Foreskin fibroblast (primary cell): ENCODE measurements around the gene HSBP1L1.

- RRBS: no CpG with 5 or more reads among the region's 14 CpGs
Observed at GRCh38 chr18:79167380-79167873, 98.2 kb downstream of the ATP9B start.

- RRBS: no CpG with 5 or more reads among the region's 5 CpGs
Observed at GRCh38 chr18:79204870-79205252, 135.7 kb downstream of the ATP9B start.

- RRBS: no CpG with 5 or more reads among the region's 36 CpGs
Observed at GRCh38 chr18:79246196-79247100, 149.3 kb upstream of the NFATC1 start.

DNA sequence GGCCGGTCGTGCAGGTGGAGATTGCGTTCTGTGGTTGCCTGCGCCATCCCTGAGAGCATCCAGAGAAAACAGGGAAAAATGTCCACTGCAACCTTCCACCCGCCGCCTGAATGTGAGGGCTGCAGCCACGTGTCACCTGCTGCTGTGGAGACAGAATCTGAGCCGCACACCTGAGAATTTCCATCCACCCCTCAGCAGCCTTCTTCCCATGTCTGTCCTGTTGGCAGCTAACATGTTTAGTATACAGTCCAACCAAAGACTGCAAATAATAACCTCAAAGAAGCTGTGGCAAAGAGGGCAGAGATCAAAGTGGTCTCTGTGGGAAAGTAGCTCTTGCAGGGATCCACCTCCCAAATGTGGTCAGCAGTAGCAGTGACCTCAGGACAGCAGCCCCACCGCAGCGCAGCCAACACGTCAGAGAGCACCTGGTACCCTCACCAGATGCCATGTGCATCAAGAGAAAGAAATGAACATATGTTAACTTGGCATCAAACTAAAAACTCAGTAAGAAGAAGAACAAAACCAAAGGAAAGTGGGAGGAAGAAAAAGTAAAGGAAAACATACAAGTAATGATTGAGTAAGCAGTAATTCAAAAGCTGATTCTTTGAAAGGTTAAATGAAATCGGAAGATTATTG is 79.4 kb upstream of the NFATC1 start:
- RRBS: no CpG with 5 or more reads among the region's 12 CpGs

DNA sequence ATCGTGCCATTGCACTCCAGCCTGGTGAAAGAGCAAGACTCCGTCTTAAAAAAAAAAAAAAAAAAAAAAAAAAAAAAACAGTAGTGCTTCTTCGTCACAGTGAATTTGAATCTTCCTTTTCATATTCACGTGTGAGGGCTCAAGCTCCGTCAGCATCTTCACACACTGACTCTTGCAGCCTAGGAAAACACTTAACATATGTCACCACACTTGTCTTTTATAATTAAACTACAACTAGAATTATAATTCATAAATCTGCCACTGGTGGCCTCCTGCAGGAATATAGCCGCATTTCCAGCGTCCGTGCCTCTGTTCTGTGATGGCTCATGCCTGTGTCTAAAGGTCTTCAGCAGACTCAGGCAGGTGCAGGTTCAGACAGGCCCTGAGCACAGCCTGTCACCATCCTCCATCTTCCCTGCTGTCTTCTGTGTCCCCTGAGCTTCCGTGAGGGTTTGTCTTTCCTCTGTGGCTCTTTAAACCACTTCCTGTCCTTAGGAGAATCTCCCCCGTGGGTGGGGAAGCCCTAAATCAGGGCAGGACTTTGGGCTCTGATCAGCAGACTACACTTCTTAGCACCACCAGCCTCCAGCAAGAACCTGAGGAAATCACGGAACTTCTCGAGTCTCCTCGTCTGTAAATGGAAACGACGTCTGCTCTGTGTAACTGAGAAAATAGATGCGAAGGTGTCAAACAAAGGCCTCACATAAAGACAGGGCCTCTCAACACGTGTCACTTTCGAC is 24.2 kb upstream of the NFATC1 start:
- RRBS: no CpG with 5 or more reads among the region's 18 CpGs

GRCh38 chr18:79402350-79403091 is 6.8 kb downstream of the NFATC1 start:
- RRBS: 87% methylated on average over 5 of the region's 23 CpGs

DNA sequence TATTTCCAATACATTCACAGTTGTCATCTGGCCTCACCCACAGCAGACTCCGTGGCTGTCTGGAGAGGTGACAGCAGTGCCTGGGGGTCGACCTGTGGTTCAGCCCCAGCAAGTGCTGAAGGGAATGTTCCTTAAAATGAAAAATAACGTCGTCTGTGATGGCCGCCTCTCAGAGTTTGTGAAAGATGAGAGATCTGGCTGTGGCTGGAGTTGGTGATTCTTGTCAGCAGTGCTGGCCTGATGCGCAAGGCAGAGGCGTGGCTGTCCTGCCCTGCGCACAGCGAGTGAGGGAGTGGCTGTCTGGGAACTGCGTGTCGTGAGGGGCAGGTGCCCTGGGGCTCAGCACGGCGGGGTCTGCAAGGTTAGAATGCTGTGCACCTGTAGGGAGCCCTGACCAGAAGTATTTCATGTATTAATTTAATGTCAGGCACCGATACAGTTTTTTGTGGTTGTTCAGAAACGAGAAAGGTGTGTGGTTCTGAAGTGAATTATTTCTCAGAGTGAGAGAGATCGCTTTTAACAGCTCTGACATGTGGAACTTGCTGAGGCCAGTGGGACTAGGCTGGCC is 8.8 kb downstream of the NFATC1 start:
- RRBS: no CpG with 5 or more reads among the region's 16 CpGs

DNA sequence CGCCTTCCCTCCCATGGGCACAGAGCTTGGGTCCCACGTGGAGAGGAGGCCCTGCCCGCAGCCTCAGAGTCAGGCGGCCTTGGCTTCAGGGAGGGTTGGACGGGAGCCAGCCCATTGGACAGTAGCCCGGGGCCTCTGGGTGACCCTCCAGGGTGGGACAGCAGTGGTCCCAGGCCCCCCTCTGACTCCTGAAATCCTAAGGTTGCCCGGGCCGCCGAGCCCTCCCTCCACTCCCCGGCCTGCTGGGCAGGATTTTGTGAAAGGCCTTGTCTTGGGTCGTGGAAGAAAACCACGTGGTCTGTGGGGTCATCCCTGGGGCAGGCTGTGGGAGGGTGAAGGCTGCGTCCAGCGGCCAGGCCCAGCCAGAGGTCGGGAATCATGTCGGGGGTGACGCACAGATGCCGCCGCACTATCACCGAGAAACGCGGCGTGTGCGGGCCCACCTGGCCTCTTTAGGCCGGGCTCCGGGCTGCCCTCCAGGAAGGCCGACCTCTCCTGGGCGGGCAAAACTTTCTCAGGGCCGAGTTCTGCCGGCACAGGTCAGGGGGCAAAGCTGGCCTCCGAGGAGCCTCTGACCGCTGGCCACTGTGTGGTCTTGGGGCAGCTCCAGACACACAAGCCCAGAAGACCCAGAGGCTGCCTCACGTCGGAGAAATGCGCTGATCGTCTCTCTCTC is 28.2 kb downstream of the NFATC1 start:
- RRBS: 91% methylated on average over 7 of the region's 36 CpGs

DNA sequence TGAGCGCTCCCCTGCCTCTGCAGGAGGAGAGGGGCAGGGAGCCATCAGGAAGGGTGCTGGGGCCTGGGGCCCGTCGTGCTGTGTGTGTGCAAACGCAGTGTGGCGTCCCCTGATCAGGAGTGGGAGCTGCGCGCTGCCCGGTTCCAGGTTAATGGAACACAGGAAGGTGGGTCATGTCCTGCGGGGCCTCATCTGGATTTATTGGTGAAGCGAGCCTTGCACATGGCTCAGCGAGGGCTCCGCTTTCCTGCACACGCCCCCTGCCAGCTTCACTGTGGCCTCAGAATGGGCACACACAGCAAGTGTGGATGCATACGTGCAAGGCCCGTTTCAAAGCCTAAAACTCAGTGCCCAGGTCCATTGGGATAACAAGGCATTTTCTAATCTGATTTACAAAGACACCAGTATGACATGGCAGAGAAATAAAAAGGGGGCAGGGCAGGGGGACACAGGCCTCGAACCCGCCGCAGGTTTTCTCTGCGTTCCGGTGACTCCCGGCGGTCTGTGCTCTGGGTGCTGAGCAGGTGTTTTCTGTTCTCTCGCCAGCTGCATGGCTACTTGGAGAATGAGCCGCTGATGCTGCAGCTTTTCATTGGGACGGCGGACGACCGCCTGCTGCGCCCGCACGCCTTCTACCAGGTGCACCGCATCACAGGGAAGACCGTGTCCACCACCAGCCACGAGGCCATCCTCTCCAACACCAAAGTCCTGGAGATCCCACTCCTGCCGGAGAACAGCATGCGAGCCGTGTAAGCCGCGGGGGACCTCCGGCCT is 52.7 kb downstream of the NFATC1 start:
- RRBS: 91% methylated on average over 5 of the region's 40 CpGs

DNA sequence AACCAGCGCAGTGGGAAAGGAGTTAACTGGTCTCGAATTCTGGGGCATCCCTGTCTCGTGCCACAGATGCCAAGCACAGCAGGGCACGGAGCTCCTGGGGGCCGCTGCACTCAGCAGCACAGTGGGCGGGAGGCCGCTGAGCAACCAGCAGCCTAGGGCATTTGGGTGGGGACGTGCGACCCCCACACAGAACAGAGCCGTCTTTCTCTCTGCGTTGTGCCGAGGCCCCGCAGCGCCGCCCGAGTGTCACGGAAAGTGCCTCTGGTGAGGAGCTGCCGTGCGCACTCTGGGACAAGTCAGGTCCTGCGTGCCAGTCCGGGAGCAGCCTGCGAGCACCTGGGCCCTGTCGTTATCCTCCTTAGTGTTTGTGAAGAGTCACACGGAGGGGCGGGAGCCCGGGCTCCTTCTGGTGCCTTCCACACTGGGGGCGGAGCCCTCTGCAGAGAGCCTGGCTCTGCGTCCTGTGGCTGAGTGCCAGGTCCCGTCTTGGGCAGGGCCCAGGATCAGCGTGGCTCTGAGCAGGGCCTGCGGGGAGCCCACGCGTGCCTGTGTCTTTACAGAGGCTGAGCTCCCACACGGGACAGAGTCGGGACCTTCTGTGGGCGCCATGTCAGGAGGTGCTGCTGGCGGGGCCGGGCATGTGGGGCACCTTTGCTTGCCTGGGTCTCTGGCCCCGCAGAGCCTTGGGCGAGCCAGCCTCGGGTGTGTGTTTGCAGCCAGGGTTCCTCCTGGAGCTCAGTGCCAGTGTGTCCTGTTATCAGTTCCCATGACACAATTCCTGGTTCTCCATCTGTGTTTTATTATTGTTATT is 130.4 kb downstream of the NFATC1 start:
- RRBS: 51% methylated on average over 6 of the region's 41 CpGs

- RRBS: 4% methylated on average over 4 of the region's 16 CpGs
Observed at GRCh38 chr18:79576838-79577312, 102.7 kb upstream of the CTDP1 start.

DNA sequence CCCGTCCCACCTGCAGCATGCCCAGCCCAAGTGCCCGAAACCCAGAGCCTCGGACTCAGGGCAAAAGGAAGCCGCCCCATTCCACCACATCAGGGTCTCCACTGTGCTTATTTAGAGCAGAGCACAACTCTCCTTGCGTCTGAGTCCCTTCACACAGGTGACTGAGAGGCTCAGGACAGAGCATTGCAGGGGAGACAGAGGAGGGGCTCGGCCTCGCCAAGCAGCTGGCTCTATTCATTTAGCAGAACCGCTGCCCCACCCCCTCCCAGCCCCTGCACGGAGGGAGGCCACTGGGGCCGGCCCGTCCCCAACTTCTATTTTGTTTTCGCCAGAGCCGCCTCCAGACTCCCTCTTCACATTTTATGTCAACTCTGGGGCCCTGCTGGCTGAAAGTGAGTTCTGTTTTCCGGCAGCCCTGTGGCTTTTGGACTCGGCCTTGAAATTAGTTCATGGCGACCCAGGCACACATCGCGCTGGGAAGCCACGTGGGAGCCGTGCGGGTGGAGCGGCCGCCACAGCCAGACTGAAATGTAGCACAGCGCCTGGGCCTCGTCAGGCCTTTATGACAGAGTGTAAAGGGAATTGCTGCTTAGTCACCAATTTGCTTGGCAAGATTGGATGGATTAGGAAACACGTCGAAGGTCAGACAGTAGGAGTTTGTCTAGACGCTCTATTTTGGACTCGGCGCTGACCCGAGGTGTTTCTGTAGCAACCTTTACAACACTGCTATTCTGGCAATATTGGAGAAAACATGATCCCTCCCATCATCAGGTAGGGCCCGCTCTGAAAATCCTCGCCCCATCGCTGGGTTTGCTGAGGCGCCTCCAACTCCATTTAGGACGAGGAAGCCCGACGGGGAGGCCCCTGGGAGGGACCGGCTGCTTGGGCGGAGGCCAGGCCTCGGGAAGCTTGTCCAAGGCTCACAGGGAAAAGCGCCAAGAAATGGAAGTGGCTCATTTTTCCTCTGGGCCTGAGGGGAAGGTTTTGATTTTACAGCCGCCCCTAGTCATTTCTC is 90.8 kb upstream of the CTDP1 start:
- RRBS: 7% methylated on average over 1 of the region's 43 CpGs

- RRBS: no CpG with 5 or more reads among the region's 23 CpGs
Observed at GRCh38 chr18:79693521-79694001, 14.0 kb downstream of the CTDP1 start.

- RRBS: no CpG with 5 or more reads among the region's 12 CpGs
Observed at GRCh38 chr18:79711662-79712210, 32.1 kb downstream of the CTDP1 start.

DNA sequence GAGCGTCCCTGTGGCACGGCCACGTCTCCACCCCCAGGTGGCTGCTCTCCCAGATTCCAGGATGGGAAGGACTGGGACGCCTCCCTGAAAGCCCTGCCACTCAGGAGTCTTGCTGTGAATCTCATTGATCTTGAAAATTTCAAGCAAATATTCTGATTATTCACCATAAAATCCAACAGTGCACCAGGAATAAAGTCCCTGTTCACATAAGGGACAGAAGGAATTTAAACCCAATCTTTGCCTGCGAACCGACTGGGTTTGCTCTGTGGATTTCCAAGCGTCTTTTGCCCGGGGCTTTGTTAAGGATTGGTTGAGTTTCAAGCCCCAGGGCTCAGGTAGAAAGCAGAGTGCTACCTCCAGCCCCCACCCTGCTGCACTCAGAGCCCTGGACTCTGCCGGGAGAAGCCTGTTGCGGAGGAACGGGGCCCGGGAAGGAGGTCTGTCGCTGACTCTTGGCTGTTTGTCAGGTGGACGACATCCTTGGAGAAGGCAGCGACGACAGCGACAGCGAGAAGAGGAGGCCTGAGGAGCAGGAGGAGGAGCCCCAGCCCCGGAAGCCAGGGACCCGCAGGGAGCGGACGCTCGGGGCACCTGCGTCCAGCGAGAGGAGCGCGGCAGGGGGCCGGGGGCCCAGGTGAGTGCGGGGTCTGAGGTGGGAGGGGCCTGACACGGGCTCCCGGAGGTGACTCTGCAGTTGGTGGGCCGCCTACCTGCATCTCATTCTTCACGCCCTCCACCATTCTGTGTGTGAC is 56.5 kb downstream of the CTDP1 start:
- RRBS: 90% methylated on average over 13 of the region's 33 CpGs

GRCh38 chr18:79749580-79750022 is 48.1 kb upstream of the KCNG2 start:
- RRBS: 89% methylated on average over 5 of the region's 22 CpGs

GRCh38 chr18:79792081-79792720 is 5.5 kb upstream of the KCNG2 start:
- RRBS: 87% methylated on average over 7 of the region's 32 CpGs

DNA sequence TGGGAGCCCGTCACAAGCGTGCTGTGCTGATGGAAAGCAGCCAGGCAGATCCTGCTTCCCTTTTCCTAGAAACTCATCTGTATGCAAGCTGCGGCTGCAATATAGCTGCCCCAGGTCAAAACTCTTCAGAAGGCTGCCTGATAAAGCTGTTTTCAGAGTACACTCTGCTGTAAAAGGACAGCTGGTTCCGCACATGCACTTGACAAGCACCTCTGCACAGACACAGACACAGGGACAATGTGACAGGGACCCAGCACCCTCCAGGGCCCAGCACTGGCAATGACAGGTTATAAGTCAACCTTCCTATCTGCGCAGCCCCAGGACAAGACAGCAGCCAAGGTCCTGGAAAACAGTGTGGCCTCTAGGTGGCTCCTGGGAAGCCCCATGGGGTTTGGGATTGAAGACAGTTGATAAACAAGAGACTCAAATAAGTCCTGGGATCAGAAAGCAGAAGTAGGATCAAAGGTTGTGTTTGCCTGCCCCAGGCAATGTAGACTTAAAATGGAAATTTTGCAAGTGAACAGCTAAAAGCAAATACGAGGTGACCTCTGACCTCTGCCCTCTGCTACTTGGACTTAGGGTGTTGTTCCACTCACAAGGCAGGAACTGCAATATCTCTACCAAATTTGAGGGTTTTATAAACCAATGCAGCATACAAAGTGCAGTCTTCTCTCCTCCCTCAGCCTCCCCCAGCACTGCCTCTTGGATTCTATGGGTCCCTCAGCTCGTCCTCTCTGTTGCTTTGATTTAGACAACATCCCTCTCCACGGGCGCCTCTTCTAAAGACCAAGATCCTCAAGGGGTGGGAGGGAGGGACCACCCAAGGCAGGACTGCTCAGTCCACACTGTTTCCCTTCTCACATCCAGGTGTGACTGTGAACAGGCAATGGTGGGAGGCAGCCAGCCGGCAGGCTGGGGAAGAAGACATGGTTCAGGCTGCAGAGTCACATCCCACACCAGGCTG is 16.8 kb downstream of the SLC66A2 start:
- RRBS: no CpG with 5 or more reads among the region's 10 CpGs

DNA sequence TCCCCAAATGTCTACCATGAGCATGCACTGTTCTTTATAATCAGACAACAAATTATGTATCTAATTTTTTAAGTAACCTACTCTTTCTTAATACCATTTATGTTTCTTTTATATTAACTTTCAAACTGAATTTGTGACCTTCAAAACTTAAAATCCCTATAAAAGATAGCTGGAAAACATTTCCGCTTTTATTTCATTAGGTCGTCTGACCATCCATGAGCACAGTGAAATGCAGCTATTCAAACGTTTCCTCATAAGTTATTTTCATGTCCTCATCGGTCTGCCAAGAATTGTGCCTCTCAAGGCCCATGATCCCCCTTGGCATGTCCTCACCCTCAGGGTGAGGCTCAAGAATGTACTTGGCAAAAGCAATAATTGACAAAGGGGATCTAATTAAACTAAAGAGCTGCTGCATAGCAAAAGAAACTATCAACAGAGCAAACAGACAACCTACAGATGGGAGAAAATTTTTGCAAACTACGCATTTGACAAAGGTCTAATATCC is 12.4 kb downstream of the SLC66A2 start:
- RRBS: no CpG with 5 or more reads among the region's 5 CpGs

DNA sequence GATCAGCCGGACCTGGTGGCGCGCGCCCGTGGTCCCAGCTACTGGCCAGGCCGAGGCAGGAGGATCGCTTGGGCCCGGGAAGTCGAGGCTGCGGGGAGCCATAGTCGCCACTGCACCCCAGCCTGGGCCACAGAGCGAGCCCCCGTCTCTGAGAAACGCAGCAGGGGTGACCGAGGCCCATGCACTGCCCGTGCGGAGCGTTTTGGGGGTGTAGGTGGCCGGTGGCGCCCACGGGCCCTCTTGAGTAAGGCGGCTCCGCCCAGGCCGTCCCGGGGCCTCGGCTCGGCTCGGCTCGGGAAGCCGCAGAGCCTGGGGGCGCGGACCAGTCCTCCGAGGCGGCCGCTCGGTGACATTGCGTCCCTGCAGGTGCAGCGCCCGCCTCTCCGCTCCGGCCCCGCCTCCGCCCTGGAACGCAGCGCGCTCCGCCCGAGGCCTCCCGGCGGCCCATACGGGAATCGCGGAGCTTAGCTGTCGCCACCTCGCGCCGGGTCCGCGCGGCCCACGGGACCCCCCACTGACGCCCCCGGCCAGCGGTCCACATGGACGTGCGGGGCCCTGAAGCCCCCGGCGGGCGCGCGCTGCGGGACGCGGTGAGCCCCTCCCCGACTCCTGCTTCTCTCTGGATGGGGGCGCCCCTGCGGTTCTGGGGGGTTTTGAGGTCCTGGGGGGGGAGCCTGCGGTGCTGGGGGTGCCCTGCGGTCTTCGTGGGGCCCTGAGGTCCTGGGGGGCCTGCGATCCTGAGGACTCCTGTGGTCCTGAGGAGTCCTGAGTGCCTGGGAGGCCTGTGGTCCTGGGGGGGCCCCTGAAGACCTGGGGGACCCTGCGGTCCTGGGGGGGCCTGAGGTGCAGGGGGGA is at the start of gene HSBP1L1:
Gene HSBP1L1, plus strand, starts transcription at position 447 of the 855 bp plus-strand sequence.
- RRBS: 2% methylated on average over 43 of the region's 82 CpGs